Pulmonary lymph node (tissue), 1 donor: ENCODE measurements around a stretch of chr10.

DNA sequence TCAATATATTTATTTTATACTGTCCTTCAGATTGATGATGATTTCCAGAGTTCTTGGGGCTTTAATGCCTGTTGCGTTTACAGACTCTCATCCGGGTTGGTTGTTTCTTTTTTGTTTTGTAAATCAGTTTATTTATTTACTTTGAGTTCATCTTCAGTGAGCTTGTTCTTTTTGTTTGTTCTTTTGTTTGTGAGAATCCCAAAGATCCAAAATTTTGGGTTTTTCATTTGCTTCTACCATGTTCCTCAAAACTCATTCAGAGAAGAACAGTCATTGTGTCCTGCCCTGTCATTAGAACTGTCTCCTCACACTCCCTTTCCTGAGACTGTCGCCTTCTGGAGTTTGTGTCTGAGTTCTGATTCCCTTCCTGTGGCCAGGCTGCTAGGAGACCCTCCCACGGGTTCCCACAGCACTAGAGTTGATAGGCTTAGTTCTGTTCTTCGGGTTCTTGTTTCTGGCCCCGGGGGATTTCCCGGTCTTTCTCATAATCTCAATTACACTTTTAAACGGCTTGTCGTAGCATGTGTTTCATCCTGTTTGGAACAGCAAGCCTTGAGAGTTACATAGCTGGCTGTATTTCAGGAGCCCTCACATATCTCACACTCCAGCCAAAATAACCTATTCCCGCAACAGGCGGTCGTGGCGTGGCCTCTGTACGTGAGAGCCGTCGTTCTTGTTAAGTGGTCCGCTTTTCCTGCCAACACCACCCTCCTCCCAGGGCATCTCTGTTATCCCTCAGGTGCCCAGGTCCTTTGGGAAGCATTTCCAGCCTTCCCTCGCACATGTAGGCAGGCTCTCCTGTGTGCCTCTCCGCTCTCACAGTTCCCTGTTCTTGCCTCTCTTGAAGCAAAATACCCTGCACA lies 45.8 kb downstream of the CDC123 start:
- PRO-cap, result no peak

DNA sequence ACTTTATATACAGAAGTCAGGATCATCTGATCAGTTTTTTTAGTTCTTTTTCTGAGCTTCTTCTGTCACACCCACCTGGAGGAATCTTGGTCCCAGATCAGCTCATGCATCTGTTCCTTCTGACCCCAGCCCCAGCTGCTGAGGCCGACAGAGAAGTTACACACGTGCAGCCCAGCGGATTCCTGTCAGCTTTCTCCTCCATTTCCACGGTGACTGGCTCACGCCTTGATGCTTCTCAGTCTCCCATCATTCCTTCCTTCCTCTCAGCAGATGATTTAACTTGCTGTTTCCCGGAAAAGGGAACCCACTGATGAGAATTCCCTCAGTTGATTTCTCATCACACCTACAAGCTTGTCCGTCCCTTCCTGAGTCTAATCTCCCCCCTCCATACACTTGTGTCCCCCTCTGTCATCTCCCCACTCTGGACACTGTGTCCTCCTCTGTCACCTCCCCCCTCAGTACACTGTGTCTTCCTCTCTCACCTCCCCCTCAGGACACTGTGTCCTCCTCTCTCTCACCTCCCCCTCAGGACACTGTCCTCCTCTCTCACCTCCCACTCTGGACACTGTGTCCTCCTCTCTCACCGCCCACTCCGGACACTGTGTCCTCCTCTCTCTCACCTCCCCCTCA lies 50.6 kb downstream of the CDC123 start:
- PRO-cap, result no peak

DNA sequence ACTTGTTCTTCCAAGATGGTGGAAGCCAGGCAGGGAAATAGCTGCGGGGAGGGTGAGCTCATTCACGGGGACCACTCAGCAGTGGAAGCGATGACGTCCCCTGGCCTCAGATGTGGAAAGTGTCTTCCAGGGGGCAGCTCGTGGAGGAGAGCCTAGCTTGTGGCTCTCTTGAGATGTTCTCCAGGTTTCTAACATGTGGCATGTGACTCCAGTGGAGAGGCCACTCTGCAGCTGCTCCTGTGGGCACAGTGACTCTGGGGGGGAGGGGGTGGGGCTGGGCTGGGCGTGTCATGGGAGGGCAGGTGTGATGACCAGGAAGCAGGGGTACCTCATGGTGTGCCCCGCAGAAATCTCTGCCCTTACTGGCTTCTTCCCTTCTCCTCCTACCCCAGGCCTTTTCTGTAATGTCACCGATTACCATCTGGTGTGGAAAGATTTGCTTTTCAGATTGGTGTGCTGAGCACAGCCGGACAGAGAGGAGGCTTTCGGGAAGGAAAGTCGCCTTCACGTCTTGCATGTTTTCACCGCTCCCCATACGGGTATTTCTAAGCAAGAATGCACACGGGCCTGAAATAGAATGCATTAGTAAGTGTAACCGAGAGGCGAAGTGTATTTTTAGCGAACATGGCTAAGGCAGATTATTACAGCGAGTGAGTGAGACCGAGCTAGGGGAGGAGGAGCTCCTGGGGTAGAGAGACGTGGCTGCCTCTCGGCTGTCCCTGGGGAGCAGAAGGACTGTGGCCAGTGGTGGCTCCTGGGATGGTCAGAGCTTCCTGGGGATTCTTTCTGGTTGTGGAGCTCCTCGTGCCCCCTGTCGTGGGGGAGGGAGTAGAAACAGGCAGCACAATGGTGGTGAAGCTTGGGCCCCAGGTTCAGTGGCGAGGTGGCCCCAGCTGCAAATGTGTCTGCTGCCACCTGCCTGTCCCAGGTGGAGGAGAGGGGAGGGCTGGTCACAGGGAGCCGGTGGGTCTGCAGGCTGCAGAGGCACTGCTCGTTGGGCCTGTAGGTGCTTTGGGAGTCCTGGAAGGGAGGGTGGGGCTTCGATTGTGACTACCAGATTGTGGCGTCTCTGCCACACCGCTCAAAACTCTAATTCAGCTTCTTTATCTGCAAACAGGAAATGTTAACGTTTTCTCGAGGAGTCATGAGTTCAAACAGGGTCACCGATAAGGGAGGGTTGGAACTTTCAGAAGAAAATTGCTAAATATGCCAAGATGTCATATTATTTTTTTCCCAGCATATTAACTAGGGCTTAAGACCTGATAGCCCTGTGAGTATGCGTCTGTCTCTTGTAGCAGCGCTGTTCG lies 135.7 kb downstream of the CAMK1D start:
- PRO-cap, result unidirectional peak, plus-strand start at position 307 of the sequence

GRCh38 chr10:12529689-12530596 lies 180.6 kb downstream of the CAMK1D start:
- PRO-cap, result no peak

DNA sequence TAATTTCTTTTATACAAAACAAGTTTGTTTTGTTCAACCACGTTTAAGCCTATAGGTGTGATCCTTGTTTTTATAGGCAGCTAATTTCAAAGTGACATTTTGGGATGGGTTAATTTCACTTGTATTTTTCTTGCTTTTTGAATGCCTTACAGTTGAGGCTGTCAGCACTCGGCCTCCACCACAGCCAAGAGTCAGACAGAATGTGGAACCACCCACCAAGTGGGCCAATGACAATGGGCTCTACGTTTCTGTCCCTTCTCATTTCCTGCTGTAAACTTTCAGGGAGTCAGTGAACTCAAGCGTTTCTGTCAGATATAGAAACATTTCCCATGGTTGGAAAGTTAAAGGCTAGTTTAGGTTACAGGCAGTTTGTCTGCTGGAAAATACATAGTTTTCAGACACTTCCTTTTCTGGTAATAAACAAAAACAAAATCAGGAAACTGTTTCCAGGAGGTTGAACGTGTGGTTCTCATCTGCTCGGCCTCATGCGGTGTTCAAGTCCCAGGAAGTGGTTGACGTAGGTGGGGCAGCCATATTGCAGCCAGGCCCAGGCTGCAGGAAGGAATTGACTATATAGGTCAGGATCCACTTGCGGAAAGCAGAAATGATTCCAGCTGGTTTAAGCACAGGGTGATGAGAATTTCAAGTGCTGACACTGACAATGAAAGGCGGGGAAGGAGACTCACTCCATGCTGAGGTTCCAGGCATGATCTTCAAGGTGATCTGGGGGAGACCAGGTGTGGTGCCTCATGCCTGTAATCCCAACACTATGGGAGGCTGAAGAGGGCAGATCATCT lies 245.2 kb downstream of the CAMK1D start:
- PRO-cap, result no peak

- PRO-cap, result no peak
Measured at GRCh38 chr10:12605494-12606522, 256.5 kb downstream of the CAMK1D start.

DNA sequence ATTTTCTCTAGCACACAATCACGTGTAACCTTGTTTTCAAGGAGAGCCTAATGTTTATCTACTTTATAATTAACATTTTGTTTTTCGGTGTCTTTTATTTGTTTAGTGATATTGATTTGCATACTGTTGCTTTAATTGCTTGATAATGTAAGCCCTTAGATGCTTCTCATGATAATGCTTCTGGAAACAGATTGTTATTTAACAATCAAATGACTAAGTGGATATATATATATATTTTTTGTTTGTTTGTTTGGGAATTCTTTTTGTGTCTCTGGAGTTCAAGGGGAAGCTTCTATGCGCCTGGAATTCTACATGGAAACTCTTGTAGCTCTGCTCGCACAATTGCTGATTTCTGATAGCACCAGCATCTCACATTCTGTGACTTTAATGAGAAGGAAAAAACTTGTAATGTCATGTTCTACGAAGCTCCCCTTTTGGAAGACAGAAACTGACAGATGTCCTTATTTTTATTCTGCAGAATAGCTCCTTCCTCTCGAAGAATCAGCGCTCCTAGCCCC lies 290.3 kb downstream of the CAMK1D start:
- PRO-cap, result no peak

GRCh38 chr10:12730681-12731605 lies 270.6 kb downstream of the CCDC3 start:
- PRO-cap, result no peak

GRCh38 chr10:12909938-12910137 lies 91.7 kb downstream of the CCDC3 start:
- PRO-cap, result no peak

DNA sequence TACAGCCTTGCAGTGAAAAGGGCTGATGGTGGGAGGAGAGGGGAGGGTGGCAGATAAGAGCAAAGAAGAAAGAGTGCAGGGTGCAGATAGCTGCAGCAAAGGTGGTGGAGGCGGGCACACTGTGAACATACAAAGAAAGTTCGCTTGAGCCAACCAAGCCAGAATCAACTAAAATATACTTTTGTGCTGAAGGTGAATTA lies 8.1 kb upstream of the OPTN start:
- PRO-cap, result no peak

GRCh38 chr10:13108100-13108335 lies 8.1 kb downstream of the OPTN start:
- PRO-cap, result no peak

DNA sequence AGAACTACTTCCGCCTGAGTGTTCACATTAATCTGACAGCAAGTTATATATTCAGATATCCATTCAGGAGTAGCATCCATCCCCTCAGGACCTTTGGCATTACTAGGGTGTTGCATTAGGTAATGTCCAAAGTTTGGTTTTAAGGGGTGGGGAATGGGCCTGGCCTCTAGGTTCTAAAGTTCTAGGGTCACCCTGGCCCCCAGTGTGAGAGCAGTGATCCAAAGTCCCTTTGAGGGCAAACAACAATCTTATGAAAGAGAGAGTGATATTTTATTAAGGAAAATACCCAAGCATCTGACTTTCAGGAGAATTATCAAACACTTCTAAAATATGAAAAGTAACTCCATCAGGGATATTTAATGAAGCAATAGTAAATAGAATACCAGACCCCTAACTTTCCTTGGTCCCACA lies 12.3 kb downstream of the MCM10 start:
- PRO-cap, result no peak

- PRO-cap, result no peak
Measured at GRCh38 chr10:13335991-13336594, 12.0 kb downstream of the SEPHS1 start.

DNA sequence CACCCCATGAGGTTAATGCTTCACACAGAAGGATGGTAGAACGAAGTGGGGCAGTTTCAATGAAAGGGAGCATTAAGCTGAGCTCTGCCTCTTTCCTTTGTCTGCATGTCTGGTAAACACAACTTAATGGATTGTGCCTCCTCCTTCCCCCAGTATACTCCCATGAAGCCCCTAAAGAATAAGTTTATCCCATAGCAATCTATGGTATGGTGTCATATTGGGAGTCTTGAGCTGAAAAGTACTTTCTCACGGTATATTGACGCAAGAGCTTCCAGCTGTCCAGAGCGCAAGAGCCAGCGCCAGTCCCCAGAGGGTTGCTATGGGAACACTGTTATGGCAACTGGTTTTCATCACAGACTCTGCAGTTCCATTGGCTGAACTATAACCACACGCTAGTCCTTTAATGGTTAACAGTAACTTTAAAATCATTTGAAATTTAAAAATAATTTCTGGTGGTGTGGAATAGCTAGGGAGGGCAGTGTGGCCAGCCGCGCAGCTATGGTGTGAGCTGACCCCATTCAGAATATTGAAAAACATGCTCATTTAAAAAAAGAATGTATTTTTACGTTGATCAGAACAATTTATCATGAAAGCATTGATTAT lies 46.9 kb downstream of the PRPF18 start:
- PRO-cap, result no peak

DNA sequence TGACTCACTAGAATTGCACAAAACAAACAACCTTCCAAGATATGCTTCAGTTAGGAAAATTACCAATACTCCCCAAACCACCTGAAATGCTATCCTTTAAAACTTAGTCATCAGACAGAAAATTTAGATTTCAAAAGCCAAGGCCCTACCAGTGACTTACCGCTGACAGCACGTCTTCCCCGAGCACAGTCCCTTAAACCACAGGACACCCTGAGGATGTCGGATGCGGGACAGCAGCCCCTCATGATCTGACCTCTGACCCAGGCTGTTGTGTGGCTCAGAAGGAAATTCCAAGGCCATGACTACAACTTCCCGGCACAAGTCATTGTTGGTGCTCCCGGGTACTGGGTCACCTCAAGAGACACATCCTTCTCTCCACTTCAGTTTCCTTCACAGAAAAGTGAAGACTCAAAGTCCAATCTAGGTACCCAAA lies 279.4 kb downstream of the PRPF18 start:
- PRO-cap, result no peak

GRCh38 chr10:13971591-13971956 lies 359.1 kb downstream of the FRMD4A start:
- PRO-cap, result no peak

DNA sequence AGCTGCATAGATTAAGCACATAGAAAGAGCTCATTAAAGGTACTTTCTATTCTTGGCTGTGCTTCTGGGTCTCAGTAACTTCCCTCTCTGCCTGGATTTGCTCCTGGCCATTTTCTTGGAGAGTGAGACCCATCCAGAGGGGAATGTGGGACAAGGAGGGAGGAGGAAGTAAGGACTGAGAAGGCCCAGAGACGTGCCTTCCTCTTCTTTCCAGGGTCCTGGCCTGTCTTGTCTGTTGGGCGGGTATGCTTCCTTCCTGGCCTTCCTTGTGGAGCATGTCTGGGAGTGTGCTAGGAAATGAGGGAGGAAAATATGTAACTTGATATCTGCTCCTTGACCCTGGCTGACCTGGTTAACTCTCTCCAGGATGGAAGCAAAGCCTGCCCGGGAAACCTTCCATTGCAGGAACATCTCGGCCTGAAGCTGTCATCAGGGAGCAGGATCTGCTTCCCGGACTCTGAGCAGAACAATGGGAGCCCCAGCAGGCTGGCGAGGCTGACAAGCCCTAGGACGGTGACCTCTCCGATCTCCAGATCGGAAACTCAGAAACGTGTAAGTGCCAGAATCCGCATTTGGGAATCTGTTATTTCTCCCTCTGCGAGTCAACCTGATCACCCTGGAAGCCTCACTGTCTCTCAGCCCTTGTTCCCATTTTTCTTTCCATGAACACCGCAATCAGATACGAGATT lies 340.4 kb downstream of the FRMD4A start:
- PRO-cap, result no peak

DNA sequence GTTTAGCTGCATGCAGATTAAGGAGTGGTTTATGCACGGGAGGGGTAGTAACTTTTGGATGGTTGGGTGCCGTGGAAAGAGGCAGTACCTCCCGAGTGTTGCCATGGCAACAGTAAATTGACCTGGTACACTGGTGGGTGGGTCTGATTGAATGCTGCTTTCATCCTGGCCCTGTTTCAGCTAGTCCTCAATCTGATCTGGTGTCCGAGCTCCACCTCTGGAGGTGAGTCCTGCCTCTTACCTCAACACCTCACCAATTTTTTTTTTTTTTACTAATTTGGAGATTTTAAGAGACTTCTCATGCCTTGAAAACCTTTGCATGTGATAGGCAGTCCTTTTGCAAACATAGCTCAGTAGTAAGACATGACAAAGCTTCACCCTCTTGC lies 156.4 kb upstream of the FRMD4A start:
- PRO-cap, result no peak

DNA sequence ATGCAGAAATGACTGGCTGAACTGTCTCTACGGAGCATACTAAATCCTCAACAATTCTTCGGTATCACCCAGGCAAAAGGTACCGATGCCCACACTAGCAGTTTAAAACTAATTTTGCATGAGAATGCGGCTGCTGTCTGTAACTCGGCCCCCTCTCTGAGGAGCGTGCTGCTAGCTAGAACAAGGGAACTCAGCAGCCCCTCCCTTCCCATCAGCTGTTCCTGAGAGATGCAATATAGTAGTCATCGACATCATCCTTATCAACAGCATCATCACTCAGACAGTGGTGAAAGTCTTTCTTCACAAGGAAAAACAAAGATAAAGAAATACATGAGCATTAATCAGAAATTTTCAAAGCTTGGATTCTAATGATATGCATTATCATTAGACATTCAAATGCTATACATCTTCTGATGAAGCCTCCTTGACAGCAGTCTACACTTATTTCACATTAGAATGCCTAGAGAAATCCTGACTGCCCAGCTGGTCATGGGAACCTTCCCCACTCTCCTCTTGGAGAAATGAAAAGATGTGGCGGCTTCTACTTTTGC lies 189.1 kb upstream of the FRMD4A start:
- PRO-cap, result no peak

DNA sequence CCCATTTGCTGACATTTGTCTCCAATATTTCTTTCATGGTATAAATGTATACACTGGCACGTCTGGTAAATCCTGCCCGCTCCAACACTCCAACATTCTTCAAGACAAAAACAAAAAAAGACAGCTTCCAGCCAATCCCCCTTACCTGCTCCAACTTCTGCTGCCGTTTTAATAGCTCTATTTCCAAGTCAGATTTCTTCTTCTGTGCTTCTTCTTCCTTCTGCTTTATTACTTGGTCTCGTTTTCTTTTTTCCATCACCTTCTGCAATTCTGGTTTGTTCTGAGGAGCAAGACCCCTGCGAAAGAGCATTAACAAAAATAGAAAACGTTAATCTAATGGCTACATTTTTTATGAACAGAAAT lies 191.0 kb upstream of the FRMD4A start:
- PRO-cap, result no peak